ENCODE measurements around a stretch of chr15.

GRCh38 chr15:68306377-68306956, 28.9 kb downstream of the FEM1B start:
- PRO-cap = no peak
- RAMPAGE, long total RNA, 4 experiments = no peak in any of the 4 experiments

GRCh38 chr15:68599619-68600170, 20.9 kb downstream of the CORO2B start:
- PRO-cap = no peak
- RAMPAGE, long total RNA, 4 experiments = no peak in any of the 4 experiments

DNA sequence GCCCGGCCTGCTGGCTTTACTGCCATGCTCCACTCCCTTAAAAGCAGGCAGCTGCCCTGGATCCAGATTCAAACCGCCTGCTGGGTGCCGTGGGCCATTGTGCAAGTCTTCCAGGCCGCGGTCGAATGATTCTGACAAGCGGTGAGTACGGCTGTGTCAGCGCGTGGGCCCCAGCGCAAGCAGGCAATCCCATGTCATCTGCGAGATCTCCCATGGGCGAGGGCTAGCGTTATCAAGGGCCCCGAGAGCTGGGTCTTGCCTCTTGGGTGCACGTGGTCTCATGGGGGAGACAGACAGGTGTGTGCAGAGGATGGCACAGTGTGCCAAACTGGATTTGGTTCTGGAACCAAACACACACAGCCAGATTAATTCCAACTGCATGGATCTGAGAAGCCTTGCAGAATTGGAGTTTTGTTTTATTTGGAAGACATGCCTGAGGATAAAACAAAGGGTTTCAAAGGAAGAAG, 37.7 kb downstream of the CORO2B start:
- PRO-cap = no peak
- RAMPAGE, long total RNA, 4 experiments = no peak in any of the 4 experiments

DNA sequence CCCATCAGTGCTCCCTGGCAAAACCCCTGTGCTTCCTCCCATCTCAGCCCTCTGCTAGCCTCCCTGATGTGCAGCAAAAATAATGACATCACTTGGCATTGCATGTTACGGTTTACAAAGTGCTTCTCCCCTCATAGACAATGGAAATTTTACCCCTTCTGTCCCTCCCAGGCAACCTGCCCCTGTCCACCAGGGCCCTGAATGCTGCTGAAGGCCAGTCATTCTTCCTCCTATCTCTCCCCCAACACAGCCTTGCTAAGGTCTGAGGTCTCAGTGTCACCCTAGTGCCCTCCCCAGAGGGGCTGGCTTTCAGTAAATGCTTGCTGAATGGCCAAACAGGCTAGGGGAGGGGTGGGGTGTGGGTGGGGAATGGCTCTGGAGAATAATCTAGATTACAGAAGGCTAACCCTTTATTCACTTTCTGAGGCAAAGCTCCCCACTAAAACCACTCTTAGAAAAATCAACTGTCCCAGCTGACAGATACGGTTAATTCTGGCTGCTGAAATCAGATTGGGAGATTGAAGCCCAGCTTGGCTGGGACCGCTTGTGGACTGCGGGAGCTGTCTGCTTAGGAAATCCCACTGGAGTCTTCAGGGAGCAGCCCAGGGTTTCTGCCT, 23.0 kb downstream of the ANP32A start:
- PRO-cap = no peak
- RAMPAGE, long total RNA, 4 experiments = no peak in any of the 4 experiments

DNA sequence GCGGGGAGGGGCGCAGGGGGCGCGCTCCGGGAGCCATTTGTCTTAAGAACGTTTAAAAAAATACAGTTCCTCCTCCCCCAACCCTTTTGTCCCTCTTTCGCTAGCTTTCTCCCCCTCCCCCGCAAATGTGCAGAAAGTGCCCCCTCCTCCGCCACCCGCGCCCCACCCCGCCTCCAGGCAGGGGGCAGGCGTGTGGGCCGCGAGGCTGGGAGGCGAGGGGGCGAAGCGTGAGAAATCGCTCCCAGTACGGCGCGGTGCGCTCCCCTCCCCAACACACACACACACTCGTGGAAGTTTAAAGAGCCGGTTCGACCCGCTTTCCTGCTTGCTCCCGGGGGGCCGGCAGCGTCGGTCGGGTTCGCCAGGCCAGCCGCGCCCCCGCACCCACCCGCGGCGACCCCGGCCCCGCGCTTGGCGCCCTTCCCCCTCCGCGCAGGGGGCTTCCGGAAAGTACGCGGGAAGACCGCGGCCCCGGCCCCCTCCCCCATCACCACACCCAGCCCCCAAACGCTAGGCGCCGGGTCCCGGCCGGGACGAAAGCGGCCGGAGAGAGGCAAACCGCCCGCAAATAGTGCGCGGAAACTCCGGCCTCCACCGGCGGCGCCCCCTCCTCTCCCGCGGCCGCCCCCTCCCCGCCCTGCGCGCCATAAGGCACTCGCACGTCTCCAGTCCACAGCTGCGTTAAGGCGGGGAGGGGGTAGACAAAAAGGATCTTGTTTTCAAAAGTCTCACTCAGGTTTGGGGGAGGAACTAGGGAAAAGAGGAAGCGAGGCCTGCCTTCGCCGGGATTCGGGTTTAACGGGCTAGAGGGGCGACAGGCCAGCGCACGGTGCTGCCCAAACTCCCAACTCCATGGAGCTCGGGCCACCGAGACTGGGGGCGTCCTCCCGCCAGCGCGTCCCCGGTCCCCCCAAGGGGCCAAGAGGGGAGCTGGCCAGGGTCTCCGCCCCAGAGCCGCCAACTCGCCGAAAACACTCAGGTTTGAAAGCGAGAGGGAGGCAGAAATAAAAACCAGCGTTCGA, 2.0 kb downstream of the ANP32A start:
- PRO-cap = bidirectional peak, plus-strand start at position 202 of the sequence, minus-strand start at position 287 of the sequence; bidirectional peak, plus-strand start at position 785 of the sequence, minus-strand start at position 683 of the sequence
- RAMPAGE, long total RNA, 4 experiments = no peak in any of the 4 experiments

DNA sequence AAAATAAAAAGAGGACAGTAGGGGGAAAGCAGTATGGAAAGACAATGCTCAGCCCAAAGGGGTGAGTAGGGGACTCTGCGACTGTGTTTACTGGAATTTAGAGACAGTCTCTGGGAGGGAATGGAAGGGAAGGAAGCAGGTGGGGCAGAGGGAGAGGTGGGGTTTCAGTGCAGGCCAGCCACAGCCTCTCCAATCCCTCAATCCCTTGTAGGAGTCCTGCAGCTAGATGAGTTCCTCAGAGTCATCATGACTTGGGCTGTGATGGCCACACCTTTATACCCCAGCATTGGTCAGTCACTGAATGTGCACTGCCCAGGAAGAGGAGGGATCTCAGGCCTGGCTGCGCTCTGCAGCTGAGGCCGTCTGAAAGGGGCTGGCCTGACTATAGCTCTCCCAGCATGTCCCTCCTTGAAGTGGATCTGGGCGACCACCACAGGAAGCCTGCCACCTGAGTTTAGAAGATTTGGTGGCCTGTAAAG, 67.3 kb upstream of the GLCE start:
- PRO-cap = no peak
- RAMPAGE, long total RNA, 4 experiments = no peak in any of the 4 experiments

GRCh38 chr15:69117222-69117912, 43.1 kb upstream of the GLCE start:
- PRO-cap = no peak
- RAMPAGE, long total RNA, 4 experiments = no peak in any of the 4 experiments

DNA sequence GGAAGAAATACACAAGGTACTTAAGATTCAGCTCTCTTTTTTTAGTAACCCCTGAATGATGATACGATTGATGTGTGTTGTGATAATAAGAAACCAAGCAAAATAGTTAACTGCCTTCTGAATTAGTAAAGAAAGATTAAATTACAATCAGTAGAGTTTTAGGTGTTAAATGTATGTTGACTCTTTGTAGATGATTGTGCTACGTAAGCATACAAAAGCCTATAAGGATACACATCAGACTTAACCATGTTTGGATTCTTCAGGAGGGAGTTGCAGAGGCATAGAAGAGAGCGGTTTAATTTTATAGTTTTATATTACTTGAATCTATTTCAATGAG, 2.9 kb downstream of the GLCE start:
- PRO-cap = no peak
- RAMPAGE, long total RNA, 4 experiments = no peak in any of the 4 experiments

DNA sequence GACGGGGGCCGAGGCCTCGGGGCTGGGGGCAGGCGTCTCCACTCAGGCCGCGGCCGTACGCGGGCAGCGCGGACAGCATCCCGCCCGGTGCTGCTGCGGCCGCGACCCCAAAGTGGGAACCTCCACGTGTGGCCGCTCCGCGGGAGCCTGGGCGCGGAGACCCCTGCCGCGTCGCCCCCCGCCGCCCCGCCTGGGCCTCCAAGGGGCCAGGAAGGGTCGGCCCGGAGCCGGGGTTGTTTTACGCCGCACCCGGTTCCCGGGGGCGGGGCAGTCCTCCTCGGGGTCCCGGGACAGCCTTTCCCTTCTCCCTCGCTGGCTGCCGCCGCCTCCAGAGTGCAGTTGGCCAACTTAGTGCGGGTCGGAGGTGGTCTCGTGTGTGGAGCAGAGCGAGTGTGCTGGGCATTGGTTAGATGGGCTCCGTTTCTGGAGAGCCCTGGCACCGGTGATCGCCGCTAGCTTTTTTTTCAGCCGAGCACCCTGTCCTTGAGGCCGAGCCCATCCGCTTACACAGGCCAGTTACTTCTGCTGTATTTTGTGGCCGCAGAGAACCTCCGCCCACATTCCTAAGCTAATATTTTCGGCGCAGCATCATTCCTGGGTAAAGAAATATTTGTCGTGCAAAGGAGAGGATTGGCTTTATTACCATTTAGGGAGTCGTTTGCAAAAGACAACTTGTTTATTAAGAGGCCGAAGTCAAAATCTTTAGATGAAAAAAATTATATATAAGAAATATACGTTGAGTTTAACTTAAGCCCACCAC, 543 bp downstream of the KIF23 start:
- PRO-cap = unidirectional peak, minus-strand start at position 507 of the sequence
- RAMPAGE, long total RNA, 4 experiments = no peak in any of the 4 experiments

DNA sequence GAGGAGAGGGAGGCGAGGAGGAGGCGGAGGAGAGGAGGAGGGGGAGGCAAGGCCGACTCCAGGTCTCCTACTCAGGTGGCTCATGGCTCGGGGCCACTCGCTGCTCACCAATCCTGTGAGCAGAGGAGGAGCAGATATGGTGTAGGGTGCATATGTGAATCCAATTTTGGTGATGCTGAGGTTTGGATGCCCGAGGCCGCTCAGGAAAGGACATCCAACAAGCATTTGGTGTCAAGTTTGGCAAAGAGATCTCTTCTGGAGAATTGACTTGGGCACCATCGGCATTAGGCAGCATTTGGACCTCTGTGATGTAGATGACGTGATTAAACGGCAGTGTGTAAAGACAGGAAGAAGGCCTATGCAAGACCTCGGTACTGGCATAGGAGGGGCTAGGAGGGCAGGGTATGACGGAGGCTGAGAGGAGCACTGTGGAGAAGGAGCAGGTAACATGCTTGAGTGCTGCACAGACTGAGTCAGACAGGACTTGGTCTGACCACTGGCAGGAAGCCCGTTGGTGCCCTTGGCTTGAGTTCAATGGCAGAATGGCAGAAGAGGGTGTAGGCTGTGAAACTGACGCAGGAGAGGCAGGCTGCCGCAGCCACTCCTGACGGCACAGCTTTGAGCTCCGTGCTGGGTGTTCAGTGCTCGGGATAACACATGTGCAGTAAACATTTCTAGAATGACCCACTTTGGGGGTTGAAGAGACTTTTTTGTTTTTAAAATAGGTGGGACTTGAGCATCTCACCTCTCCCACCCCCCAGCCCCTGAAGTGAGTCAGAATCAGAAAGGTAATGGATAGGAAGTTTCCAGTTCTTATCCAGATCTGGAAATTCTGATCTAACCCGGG, 126.1 kb downstream of the RPLP1 start:
- PRO-cap = no peak
- RAMPAGE, long total RNA, 4 experiments = no peak in any of the 4 experiments

- PRO-cap = no peak
- RAMPAGE, long total RNA, 4 experiments = no peak in any of the 4 experiments
Measured at GRCh38 chr15:69666384-69667569, 214.2 kb downstream of the RPLP1 start.

GRCh38 chr15:69760247-69761291, 308.0 kb downstream of the RPLP1 start:
- PRO-cap = no peak
- RAMPAGE, long total RNA, 4 experiments = no peak in any of the 4 experiments

DNA sequence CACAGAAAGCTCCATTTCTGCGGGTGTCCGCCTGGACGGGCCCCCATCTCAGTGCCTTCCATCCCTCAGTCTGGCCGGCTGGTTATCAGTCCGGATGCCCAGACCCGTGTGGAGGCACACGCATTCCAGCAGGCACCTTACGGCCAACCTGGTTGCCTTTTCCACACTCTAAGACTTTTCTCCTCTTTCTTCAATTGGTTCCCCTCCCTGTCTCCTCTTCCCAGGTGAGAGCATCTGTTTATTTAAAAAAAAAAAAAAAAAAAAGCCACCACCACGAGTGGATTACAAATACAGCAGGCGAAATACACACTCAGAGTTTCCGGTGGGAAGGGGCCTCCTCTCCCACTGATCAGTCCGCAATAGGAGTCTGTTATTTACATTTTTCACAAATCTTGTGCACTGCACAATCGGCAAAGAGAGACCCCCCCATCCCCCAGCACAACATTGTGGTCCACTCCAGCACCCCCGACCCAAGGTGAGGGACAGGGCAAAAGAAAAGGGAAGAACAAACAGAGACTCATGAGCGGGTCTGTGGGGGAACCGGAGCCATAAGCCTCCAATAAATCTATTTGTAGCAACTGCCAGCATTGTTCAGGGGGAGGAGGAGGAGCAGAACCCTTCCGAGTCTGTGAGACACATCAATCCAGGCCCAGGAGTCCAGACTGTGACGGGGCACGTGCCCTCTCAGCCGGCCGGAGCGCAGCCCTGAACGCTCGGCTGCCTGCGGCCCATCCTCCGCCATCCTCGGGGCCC, 48.3 kb downstream of the TLE3 start:
- PRO-cap = no peak
- RAMPAGE, long total RNA, 4 experiments = start-site peak on the minus strand in 1 of 4 experiments, centred at position 84 of the sequence, 17 reads per replicate

GRCh38 chr15:70050024-70050449, 47.7 kb downstream of the TLE3 start:
- PRO-cap = no peak
- RAMPAGE, long total RNA, 4 experiments = no peak in any of the 4 experiments

DNA sequence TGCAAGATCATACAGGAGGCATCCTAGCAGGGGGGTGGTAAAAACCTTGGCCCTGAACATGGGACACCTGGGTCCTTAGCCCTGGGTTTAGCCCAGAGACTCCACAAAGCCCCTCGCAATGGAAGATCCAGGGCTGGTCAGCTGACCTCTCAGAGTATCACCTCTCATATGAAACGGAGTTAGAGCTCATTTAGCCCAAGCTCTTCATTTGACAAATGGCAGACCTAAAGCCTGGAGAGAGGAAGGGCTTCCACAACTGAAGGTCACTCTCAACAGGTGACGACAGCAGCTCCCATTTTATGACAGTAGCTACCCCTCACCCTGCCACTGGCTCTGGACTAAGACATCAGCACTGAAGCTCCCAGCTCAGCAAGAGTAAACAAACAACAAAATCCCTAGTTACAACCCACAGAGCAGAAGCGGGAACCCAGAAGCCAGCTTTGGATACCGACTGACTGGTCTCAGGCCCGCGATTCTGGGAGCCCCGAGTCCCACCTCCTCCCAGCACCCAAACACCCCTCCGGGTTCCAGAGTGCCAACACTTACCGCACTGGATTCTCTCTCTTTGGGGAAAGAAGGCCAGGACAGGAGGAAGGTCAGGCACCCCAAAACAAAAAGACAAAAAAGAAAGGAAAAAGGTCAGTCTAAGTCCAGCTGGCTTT, 33.7 kb downstream of the TLE3 start:
- PRO-cap = no peak
- RAMPAGE, long total RNA, 4 experiments = start-site peak on the minus strand in 1 of 4 experiments, centred at position 575 of the sequence, 12 reads per replicate

DNA sequence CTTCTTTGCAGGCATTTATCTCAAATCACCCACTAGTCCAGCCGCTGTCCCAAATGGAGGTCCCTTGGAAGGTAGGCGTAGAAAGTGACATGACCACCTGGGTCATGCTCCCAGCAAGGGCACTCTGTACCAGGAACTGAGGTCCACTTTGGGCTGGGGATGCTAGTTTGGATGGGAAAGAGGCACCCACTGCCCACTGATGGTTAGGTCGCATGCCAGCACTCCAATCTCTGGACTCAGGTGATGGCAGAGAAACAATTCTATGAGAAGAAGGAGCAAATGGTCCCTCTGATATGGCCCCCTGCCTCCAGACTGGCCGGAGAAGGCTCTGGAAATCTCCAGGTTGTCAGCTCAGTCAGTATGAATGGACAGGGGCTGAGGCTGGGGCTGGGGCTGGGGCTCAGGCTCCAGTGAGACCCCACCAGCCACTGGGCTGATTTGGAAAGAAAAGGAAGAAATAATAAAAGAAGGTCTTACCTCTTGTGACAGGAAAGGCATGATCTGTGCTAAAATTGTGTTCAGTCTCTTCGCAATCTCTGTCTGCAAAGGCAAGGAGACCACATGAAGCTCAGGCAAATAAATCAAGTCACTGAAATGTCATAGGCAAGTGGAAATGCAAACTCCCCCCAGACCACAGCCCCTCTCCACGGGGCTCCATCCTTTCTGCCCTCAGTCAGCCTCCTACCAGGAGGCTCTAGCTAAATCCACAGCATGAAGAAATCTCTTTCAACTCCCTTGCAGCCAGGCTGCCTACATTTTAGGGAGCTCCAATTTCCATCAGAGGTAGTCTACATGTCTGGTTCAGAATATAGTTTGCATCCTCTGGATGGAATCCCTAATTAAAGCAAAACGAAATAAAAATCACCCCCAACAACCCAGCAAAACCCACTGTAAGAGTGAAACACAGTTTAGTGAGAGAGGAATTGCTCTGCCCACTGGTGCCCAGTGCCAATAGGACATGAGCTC, 21.8 kb downstream of the TLE3 start:
- PRO-cap = no peak
- RAMPAGE, long total RNA, 4 experiments = no peak in any of the 4 experiments

DNA sequence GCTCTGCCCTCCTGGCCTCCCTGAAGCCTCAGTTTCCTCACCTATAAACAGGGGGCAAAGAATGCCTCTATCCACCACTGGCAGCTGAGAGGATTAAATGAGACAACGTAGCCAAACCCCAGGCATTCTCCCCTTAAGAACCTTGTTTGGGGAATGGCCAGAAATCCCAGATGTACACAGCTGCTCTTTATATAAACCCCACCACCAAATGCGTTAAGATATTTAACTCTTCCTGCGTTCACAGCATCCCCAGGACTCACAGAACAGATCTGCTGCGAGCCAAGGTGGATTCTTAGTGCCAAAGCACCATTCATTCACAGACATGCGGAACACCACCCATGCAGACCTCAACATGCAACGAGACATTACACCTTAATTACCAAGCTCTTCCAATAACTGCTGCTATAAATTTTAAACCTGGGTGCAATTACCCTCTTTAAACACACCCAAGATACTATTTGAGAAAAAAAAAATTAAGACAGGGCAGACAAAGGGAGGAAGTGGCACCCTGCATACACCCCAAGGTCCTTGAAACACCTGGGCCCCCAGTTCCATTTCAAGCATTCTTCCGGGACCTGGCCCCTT, 5.1 kb downstream of the TLE3 start:
- PRO-cap = no peak
- RAMPAGE, long total RNA, 4 experiments = no peak in any of the 4 experiments

GRCh38 chr15:70270324-70270923, 172.7 kb upstream of the TLE3 start:
- PRO-cap = no peak
- RAMPAGE, long total RNA, 4 experiments = no peak in any of the 4 experiments

GRCh38 chr15:70376738-70377639, 279.3 kb upstream of the TLE3 start:
- PRO-cap = no peak
- RAMPAGE, long total RNA, 4 experiments = no peak in any of the 4 experiments

- PRO-cap = no peak
- RAMPAGE, long total RNA, 4 experiments = no peak in any of the 4 experiments
Measured at GRCh38 chr15:70452092-70452606, 311.2 kb downstream of the UACA start.